GM06990 (cell line): ENCODE results near the genes SCO2 and RABL2B.

GRCh38 chr22:50502845-50503686 is 4.4 kb downstream of the LMF2 start:
- RRBS: 95% methylated on average over 13 of the region's 29 CpGs

- RRBS: no CpG with 5 or more reads among the region's 10 CpGs
Observed at GRCh38 chr22:50521623-50522074, 3.7 kb downstream of the SCO2 start.

- RRBS: no CpG with 5 or more reads among the region's 15 CpGs
Observed at GRCh38 chr22:50523910-50524465, 1.4 kb downstream of the SCO2 start.

DNA sequence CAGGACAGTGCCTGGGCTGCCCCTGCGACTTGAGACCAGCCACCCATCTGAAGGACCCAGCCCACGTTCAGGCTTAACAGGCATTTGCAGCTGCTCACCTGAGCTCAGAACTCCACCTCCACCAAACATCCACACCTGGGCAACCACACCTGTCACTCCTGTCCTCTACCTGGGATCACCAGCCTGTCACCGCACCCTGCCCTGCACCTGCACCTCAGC is 1.0 kb downstream of the SCO2 start:
- RRBS: no CpG with 5 or more reads among the region's 3 CpGs

DNA sequence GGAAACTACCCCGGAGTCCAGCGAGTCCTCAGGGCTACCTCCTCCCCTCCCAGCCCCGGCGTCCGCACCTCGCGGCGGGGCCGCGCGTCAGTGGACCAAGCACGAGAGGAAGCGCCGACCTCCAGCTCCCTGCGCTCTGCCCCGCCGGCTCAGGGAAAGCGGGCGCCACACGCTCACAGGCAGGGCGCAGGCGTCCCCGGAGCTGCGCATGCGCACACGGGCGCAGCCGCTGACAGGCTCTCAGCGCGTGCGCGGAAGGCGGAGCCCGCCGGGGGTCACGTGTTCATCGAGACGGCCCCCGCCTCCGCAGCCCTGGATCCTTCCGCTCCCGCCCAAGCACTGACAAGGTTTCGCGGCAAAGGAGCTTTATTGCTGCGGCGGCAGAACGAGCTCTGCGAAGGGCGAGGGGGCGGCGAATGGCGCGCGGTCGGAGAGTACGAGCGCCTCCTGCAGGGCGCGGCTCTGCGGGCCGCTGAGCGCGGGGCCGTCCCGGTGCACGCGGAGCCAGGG is at the start of gene SCO2:
Gene SCO2, minus strand, starts transcription at position 195 of the 510 bp plus-strand sequence.
- RRBS: 2% methylated on average over 37 of the region's 67 CpGs

DNA sequence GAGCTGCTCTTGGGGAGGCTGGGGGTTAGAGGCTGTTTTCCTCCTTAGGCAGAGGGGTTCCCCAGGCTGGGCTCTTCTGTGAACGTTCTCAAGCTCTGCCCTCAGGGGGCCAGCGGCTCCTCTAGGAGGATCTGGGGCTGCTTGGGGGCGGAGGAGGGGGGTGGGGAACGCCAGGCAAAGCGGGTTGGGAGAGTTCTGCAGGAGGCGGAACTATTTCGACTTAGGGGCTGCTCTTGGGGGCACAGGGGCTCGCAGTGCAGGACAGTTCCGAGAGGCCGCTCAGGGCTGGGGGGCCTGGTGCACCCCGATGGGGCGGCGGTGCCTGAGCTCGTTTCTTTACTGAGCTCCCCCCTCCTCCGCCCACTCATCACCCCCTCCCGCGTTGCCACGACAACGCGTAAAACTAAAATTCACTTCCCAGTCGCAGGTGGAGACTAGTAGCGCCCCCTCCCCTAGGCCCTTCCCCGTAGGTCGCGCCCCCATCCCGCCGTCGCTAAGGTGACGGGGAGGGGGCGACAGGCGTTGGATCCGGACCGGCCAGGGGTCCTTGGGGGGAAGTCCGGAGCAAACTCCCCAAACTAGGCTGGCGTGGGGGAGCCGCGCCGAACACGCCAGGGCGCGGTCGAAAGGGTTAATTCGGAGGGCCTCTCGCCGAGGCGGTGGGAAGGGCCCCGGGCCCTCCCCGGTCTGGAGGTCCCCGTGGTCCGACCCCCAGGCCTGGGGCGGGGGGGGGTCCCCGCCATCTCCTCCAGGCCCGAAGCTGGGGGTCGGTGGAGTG is 45.4 kb upstream of the ARSA start:
- RRBS: 7% methylated on average over 2 of the region's 54 CpGs

- RRBS: 5% methylated on average over 29 of the region's 67 CpGs
Observed at GRCh38 chr22:50674113-50674609, 46.2 kb upstream of the ARSA start.

DNA sequence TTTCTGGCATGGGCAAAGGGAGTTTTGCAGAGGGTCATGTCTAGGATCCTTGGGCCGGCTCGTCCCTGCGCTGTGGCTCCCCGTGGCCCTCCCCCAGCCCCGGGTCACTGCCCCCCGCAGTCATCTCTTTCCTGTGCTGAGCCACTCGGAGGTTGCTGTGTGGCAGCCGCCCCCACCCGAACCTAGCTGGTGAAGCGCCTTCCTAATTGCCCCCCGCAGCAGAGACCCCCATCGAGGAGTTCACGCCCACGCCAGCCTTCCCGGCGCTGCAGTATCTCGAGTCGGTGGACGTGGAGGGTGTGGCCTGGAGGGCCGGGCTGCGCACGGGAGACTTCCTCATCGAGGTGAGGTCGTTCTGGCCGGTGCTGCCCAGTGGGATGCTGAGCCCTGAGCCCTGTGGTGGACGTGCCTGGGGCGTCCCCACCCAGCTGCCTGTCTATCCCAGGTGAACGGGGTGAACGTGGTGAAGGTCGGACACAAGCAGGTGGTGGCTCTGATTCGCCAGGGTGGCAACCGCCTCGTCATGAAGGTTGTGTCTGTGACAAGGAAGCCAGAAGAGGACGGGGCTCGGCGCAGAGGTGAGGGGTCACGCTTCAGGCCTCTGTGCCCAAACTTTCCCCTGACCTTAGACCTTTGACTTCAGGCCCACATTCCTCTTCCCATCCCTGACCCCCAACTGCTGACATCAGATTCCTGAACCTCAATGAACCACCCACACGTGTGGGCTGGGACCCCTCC is 33.3 kb upstream of the ACR start:
- RRBS: 48% methylated on average over 19 of the region's 38 CpGs

- RRBS: no CpG with 5 or more reads among the region's 9 CpGs
Observed at GRCh38 chr22:50734295-50734619, 3.7 kb upstream of the ACR start.

- RRBS: 0% methylated on average over 6 of the region's 64 CpGs
Observed at GRCh38 chr22:50783358-50783986, at the start of gene RABL2B. RABL2B (minus strand) TSS chr22:50783636.

DNA sequence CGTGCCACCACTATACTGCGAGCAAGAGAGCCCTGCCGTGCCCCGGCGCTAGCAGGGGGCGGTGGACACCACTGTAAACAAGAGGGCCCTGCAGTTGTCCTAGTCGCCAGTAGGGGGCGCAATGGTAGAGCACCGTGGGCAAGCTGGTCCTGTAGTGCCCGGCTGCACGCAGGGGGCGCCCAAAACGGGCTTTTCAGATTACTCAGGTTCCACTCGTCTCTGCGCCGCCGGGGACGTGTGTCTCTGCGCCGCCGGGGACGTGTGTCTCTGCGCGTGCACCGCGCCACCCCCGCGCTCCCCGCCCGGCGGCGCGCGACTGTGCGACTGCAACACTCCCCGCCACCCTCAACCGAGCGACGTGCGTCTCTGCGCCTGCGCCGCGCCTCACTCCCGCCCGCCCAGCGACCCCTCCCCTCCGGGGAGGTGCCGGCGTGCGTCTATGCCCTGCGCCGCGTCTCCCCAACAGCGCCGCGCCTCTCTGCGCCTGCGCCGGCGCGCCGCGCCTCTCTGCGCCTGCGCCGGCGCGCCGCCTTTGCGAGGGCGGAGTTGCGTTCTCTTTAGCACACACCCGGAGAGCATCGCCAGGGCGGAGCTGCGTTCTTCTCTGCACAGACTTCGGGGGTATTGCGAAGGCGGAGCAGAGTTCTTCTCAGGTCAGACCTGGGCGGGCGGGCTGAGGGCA is 23.4 kb upstream of the RABL2B start:
- RRBS: no CpG with 5 or more reads among the region's 82 CpGs